Breast (tissue), 4 donors: ENCODE results near the gene ARHGEF28.

DNA sequence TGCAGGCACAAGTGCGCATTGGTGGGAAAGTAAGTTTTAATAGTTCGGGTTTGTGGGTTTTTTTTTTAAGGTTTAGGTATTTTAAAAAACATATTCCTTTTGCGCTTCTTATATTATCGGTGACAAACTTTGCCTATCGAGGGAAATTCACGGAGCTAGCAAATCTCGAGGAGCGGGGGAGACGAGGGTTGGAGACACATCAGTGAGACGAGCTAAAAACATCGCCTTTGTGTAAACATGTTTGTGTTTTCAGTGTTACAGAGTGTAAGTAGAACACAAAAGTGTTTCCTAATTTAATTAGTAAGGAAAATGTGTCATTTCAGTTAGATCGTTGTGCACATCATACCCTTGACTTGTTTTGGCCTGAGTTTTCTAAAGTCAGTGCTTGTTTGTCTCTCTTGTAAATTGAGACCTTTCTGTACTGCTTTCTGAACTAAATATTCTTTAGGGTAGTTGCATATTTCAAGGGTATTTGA, 970 bp downstream of the BTF3 start:
- PRO-cap, 3 experiments = no peak in any of the 3 experiments
- RRBS = no CpG with 5 or more reads among the region's 12 CpGs

DNA sequence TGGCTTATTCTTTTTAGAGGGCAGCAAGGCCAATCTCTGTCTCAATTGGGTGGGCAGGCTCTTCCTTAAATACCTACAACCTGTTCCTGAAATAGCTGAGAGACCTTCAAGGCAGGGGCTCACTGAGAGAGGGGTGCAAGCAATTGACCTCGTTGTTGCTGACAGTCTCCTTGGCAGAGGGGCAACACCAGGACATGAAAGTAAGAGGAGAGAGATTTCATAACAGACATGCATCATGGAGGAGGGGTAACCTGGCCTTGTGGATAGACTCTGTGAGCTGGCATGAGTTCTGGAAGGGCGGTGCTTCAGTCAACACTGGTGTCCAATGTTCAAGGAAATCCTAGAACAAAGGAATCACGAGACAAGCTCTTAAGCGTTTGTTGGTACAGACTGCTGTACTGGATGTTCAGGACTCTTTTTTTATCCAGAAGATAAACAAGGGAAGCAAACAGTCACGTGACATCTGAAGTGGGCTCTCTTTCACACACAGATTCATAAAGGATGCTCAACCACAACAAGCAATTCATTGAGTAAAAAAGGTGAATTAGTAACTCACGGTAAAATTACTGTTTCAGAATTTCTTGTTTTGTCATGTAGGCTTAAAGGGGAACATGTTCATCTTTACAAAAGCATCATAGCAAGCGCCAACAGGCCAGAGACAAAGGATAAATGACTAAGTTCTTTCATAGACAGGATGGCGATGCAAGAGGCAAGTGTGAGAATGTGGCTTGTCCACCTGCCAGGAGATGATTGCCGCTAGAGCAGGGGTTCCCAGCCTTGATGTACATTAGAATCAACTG, 20.8 kb downstream of the ANKRA2 start:
- PRO-cap, 3 experiments = no peak in any of the 3 experiments
- RRBS = no CpG with 5 or more reads among the region's 9 CpGs

- PRO-cap, 3 experiments = peak in 3 of 3 experiments; most common plus-strand start chr5:73626196 (in 3); most common minus-strand start chr5:73625965 (in 1)
- RRBS = 2% methylated on average over 34 of the region's 77 CpGs
These were observed at the start of gene ARHGEF28 for GRCh38 chr5:73625669-73626323. ARHGEF28 (plus strand) TSS chr5:73626196.

DNA sequence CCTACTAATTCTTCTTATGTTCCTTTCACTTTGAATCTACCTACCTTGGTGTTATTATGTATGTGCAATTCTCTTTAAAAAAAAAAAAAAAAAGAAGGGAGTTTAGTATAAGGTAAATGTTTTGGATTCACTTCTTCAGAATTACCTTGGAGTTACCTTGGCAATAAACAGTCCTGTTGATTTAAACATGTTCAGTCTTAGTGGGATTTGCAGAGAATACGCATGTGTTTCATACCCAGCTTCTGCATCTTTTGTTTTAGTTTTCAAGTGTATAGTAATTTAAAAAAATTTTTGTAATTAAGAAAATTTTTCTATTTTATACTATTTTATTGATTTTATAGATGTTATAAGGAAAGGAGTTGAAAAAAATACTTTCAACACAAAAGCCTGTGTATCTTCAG, 187.8 kb downstream of the ARHGEF28 start:
- PRO-cap, 3 experiments = peak in 1 of 3 experiments; most common plus-strand start position 194 of the sequence (in 1)
- RRBS = no CpG with 5 or more reads among the region's 1 CpG

DNA sequence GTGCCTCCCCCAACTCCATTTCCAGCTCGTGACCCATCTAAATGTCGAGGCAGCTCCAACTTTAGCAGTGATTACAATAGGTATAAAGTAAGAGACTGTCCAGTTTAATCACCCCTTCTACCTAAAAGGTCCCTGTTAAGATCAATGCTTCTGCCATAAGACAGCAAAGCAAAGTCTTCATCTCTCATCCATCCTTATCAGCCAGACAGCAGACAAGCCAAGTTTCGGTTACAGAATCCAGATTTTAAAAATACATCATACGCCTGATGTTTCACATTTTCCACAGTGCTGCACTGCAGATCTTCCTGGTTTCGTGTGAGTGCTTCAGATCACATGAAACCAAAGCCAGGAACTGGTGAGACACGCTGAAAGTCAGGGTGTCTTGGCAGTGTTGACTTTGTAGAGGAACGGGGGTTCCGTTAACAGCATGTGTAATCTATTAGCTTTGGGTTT, 447.7 kb downstream of the ENC1 start:
- PRO-cap, 3 experiments = no peak in any of the 3 experiments
- RRBS = no CpG with 5 or more reads among the region's 8 CpGs

DNA sequence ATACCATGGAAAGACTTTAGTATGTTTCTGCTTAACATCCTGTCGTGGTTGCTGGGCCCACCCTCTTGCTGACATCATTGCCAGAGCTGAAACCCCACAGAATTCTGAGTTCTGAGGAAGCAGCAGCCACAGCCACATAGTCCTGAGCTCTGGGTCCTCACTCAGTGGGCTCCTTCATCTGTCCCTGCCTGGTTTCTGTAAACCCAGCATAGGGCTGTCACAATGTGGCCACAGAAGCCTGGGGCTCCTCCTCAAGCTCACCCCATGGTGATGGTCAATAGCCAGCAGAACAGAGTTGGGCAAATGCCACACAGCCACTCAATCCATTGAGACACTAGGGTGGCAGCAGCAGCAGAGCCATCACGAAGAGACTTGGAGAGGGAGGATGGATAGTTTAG, 441.4 kb downstream of the ENC1 start:
- PRO-cap, 3 experiments = peak in 1 of 3 experiments; most common plus-strand start position 107 of the sequence (in 1)
- RRBS = no CpG with 5 or more reads among the region's 2 CpGs

- PRO-cap, 3 experiments = no peak in any of the 3 experiments
- RRBS = no CpG with 5 or more reads among the region's 6 CpGs
These were observed 433.8 kb downstream of the ENC1 start for GRCh38 chr5:74206685-74207254.

GRCh38 chr5:74411680-74412156, 228.8 kb downstream of the ENC1 start:
- PRO-cap, 3 experiments = no peak in any of the 3 experiments
- RRBS = no CpG with 5 or more reads among the region's 3 CpGs

- PRO-cap, 3 experiments = no peak in any of the 3 experiments
- RRBS = no CpG with 5 or more reads among the region's 3 CpGs
These were observed 102.3 kb downstream of the ENC1 start for GRCh38 chr5:74538183-74538649.

DNA sequence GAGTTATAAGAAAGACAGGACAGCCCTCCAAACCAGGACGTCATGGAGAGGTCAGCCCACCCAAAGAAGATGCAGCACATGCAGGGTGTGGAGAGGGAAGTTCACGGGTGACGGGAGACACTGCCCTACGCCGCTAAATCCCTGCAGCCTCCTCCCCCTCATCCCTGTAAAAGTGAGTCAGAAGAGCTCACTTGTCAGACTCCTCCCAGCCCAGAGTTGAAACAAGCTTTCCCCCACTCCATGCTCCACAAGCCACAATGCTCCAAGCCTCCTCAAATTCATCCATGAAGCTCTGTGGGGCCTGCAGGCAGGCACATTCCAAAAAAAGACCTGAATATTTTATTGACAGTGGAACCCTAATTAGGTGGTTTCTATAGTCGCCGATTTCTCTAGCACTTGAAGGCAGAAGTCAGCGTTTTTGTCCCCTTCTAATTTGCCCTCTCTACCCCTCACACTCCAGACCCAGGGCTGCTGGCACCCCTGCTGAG, 97.4 kb downstream of the ENC1 start:
- PRO-cap, 3 experiments = no peak in any of the 3 experiments
- RRBS = no CpG with 5 or more reads among the region's 8 CpGs

DNA sequence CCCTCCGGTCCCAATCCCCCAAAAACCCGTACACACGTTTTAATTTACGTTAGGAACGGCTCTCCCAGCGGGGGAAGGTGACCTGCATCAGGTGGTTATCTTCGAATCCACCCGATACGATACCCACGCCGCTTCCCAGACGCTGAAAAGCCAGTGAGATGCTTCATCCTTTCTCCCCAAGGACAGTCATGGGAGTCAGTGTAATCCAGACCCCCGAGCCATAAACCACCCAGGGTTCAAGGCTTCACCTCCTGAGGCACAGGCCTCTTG, 958 bp downstream of the FAM169A start:
- PRO-cap, 3 experiments = no peak in any of the 3 experiments
- RRBS = no CpG with 5 or more reads among the region's 13 CpGs

- PRO-cap, 3 experiments = no peak in any of the 3 experiments
- RRBS = no CpG with 5 or more reads among the region's 6 CpGs
These were observed 85.6 kb downstream of the GCNT4 start for GRCh38 chr5:74966614-74967250.

DNA sequence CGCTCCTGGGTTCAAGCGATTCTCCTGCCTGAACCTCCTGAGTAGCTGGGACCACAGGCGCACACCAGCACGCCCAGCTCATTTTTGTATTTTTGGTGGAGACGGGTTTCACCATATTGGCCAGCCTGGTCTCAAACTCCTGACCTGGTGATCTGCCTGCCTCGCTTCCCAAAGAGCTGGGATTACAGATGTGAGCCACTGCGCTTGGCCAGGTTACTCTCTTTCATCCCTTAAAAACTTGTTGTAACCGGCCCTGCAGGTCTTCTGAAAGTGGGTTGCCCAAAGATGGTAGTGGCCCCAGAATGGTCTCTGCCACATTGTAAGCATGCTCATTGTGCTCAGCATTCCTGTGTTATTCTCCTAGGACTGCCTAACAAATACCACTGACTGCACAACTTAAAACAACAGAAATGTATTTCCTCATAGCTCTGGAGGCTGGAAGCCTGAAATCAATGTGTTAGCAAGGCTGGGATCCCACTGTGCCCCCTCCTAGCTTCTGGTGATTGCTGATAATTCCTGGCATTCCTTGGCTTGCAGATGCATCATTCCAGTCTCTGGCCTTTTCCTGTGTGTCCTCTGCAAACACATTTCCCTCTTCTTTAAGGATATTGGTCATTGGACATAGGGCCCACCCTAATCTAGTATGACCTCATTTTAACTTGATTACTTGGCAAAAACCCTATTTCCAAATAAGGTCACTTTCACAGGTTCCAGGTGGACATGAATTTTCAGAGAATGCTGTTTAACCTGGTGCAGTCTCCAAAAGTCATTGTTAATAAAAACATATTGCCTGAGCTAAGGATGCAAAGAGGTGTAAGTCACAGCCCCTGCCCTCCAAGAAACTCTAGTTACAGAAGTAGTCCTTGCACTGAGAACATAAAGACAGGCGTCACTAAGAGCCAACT, 3.4 kb upstream of the GCNT4 start:
- PRO-cap, 3 experiments = no peak in any of the 3 experiments
- RRBS = no CpG with 5 or more reads among the region's 9 CpGs

DNA sequence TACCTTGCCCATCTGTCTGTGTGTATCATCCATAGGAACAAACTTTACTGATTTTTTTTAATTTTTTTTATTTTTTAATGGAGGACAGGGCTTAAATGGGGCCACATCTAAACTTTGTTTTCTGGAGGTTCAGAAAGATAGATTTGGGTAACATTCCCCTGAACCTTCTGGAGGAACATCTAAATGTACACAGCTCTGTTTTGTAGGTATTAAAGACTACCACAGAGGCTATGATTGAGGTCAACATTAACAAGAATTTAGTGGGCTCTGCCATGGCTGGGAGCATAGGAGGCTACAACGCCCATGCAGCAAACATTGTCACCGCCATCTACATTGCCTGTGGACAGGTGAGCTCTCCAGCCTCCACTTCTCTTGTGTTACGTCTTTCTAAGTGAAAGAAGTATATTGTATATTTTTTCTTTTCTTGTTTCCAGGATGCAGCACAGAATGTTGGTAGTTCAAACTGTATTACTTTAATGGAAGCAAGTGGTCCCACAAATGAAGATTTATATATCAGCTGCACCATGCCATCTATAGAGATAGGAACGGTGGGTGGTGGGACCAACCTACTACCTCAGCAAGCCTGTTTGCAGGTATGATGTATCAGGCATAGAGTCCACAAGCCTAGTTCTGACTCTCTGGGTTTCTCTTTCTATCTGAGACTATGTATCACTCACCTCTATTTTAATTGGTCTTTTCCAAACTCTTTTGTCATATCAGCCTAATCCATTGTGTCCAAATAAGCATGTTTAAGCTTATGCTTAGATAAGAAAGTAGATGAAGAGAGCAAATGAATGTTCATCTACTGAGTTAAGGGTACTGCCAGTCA, 22.2 kb downstream of the HMGCR start:
- PRO-cap, 3 experiments = peak in 2 of 3 experiments; most common minus-strand start position 580 of the sequence (in 2)
- RRBS = no CpG with 5 or more reads among the region's 4 CpGs

DNA sequence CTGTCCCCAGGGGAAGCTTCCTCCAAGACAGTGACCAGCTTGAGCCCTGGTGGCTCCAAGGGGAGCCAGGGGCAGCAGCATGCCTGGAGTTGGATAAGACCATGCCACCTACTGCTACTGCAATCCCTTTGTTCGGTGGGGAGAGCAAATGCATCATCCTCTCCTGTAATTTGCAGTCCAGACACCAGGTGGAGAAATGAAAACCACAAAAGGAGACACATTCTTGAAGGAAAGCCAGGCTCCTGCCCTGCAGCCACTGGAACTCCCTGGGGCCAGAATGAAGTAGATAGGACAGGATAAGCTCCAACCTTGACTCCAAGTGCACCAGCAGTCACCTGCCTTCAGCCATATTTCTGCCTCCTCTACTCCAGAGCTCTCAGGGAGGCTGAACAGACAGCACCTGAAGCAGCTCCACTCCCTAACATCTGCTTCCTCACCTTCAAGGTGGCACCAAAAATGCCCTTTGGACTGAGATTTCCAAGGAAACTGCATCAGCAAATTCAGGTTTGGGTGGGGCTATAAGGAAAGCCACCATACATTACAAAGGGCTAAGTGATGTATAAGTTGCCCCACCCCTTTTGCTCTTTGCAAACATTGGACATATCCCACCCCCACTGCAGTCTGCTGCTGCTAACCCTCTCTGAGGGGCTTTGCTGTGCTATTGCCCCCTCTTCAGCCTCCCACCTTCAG, 65.0 kb upstream of the IQGAP2 start:
- PRO-cap, 3 experiments = no peak in any of the 3 experiments
- RRBS = no CpG with 5 or more reads among the region's 1 CpG

DNA sequence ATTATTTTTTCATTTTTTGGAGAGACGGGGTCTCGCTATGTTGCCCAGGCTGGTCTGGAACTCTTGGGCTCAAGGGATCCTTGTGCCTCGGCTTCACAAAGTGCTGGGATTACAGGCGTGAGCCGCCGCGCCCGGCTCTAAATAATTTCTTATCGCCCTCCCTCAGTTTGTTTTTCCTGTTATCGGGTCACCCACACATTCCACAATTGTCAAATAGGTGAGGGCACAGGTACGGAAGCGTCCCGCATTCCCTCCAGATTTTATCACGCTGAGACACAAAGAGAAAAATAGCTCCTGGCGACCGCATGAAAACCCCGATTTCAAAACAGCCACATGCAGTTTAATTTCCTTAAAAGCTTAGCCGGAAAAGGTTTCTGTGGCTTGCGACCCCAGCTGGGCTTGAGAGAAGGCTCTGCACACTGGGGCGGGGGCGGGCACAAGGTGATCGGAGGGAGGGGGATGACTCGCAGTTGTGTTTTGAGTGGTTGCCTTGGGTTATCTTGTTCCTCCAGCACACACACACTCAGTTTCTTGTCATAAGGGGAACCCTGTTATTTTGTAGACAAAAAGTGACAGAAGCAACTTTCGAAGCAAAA, 735 bp upstream of the IQGAP2 start:
- PRO-cap, 3 experiments = peak in 1 of 3 experiments; most common minus-strand start position 322 of the sequence (in 1)
- RRBS = no CpG with 5 or more reads among the region's 24 CpGs

DNA sequence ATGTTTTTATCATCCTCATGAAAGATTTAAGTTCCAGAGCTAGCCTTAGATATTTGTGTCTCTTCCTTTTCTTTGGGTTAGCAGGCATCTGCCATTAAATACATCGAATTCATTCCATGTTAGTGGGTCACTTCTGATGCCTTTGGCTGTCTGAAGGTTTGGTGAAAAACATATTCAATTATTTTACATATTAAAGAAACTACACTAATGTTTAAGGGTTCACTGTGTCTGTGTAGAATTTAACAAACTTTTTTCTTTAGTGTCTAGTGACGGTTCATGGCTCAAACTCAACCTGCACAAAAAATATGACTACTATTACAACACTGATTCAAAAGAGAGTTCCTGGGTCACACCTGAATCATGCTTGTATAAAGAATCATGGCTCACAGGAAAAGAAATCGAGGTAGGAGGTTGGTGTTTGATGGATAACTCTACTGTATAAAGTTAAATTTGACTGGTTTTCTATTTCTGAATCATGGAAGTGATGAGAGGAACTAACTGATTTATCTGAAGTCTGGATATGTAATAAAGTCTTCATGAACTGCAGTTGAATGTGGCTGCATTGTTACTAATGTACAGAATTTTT, 13.7 kb upstream of the F2RL2 start:
- PRO-cap, 3 experiments = no peak in any of the 3 experiments
- RRBS = no CpG with 5 or more reads among the region's 3 CpGs

- PRO-cap, 3 experiments = no peak in any of the 3 experiments
- RRBS = no CpG with 5 or more reads among the region's 28 CpGs
These were observed 828 bp downstream of the F2R start for GRCh38 chr5:76716517-76717391.

- PRO-cap, 3 experiments = no peak in any of the 3 experiments
- RRBS = no CpG with 5 or more reads among the region's 1 CpG
These were observed 58.5 kb upstream of the ZBED3 start for GRCh38 chr5:77145543-77146093.

GRCh38 chr5:78527026-78527939, 121.3 kb downstream of the LHFPL2 start:
- PRO-cap, 3 experiments = peak in 1 of 3 experiments; most common plus-strand start chr5:78527291 (in 1)
- RRBS = no CpG with 5 or more reads among the region's 11 CpGs